Cardiac septum (tissue), 1 donor: ENCODE data around the genes ATP8B4 and USP8.

DNA sequence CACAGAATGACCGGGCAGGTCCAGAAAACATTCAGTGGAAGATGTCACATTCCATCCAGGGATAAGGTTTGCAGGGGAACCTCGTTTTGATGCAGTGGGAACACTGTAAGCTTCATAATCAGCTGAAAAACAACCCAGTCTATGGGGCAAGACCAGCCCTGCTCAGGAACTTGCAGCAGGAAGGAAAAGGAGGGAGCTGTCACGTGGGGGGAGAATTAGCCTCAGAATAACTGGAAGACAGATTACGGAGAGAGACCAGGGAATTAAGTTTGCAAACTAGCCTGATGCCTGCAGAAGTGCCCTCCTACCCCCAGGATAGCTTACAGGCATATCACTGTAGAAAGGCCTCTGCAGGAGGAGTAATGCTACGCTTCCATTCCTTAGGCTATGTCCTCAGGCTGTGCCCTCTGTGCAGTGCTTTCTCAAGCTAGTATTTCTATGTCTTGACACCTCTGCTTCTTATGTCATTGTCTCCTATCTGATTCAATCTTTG is 43.8 kb upstream of the SEMA6D start:
- PRO-cap, result unidirectional peak, minus-strand start at position 124 of the sequence

- PRO-cap, result no peak
Measured at GRCh38 chr15:48400006-48400235, 68.7 kb downstream of the DUT start.

- PRO-cap, result no peak
Measured at GRCh38 chr15:48434269-48435070, 103.2 kb downstream of the DUT start.

- PRO-cap, result no peak
Measured at GRCh38 chr15:48515167-48515653, 130.3 kb downstream of the FBN1 start.

DNA sequence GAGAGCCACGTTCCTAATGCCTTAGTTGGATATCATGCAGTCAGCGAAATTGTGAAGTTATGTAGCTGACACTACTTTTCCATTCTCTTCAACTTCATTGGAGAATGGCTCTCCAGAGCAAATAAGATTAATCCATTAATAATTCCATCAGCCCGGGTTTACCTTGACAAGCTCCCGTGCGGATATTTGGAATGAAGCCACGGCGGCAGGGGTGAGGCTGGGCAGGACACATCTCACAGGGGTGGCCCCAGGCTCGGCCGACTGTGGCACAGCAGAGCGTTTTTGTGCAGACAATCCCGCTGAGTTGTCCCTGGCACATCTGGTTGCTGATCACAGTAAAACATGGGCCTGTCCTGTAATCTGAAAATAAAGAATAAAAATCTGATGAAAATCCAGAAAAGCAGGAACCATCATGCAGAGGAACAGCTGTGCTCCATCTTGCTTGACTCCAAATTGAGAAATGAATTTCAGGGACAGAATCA is 108.0 kb downstream of the FBN1 start:
- PRO-cap, result no peak

DNA sequence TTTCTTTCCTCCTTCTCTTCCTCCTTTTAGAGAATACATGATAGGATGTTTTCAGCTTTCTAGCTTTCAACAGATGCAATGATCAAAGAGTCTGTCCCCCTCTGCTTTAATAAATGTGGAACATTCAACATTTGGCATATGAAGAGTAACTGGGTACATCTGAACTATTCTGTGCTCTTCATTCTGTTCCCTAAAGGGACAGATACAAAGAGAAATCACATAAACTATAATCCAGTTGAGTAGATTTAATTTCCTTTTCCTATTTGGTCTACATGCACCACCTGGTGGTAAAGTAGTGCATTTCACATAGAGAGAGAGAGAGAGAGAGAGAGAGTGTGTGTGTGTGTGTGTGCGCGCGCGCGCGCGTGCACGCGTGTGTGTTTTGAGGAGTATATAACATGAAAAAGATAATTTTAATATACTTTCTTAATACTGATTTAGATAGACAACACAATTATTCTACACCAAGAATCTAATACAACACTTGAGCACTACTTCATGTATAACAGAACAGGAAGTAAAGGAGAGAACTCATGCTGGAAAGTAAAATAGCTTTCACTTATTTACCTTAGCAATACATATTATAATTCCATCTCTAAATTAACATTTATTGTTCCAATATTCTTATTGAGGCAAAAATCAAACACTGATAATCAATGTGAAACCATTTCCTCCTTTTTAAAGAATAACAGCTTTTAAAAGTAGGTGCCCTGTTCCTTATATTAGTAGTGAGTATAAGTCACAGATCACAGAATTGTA is 1.1 kb upstream of the FGF7 start:
- PRO-cap, result no peak

DNA sequence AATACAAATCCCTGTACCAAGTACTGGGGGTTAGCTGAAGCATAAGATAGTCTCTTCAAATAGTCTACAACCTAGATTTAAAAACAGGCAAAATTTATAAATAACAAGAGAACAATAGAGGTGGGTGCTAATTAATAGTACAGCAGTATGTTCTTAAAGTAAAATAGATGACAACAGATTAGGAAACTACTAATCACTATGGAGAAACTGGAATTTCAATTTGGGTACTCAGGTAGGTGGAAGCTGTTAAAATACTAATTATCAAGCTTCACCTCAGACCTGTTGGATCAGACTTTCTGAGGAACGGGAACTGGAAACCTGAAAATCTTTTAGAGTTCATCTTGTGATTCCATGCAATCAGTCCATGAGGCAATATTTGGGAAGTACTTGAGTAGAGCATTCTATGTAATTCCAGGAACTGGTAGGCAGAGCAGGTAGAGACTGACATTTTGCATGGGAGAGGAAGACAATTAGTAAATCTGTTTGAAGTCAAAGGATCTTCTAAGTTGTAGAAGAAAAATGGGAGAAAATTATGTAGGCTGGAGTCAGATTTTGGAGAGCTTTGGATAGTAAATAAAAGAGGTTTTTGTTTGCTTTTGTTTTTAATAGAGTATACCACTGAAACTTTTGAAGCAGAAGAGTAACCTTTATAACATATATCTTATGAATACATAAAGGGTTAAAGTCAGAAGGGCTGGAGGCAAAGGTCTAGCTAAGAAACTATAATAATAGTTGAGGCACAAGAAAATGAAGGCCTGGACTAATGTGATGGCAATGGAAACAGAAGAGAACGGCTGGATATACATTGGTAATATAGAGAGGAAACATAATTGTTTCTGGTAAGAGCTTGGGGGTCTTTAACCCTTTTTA is 43.1 kb downstream of the FGF7 start:
- PRO-cap, result no peak

DNA sequence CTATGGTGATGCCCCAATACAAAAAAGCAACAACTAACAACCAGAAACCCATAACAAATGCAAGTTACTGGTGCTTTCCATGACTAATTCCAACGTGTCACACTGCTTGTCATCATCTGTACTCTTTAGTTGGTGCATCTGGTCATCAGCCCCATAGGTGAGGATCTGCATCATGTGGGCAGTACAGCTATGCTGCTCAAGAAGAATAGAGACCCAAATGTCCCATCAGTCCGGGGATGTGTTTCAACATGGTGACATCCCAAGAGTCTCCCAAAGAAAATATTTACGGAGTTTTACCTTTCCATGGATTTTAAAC is 52.8 kb downstream of the ATP8B4 start:
- PRO-cap, result no peak

- PRO-cap, result unidirectional peak, plus-strand start at chr15:50119417
Measured at GRCh38 chr15:50118990-50119913, at the start of gene ATP8B4. Gene ATP8B4, minus strand, starts transcription at chr15:50119233.

GRCh38 chr15:50210374-50211061 is 28.5 kb downstream of the SLC27A2 start:
- PRO-cap, result no peak

DNA sequence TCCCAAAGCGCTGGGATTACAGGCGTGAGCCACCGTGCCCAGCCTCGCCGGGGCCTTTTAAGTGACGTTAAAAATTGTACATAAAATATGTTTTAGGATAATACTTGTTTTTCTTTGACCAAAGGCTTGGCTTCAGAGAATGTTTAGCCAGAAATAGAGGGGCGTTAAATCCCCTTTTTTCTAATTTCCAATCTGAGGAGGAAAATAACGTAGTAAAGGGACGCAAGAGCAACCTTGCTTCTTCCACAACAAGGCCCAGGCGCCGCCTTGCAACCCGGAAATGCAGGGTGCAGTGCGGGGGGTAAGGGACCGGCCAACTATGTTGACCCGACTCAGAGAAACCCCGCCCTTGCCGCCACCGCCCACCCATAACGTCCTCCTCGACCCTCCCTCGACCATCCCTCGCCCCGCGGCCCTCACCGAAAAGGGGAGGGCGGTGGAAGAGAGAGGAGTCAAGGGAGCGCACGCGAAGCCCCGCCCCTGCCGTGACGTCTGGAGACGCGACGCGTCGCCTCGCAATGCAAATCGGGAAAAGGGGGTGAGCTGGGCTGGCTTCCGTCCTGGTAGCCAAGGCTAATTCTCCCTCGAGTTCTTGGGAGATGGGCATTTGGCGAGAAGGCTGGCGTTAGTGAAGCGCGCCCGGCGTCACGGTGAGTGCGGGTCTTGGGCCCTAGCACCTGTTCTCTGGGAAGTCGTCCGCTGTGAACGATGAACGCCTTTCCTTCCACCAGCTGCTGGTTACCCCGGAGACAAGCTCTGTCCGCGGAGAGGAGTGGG is at the start of gene USP8:
Gene USP8 (plus strand): TSS at position 541 of the 777 bp plus-strand sequence.
- PRO-cap, result bidirectional peak, plus-strand start at position 523 of the sequence, minus-strand start at position 494 of the sequence

GRCh38 chr15:50536969-50537526 is 9.4 kb downstream of the USP50 start:
- PRO-cap, result no peak

DNA sequence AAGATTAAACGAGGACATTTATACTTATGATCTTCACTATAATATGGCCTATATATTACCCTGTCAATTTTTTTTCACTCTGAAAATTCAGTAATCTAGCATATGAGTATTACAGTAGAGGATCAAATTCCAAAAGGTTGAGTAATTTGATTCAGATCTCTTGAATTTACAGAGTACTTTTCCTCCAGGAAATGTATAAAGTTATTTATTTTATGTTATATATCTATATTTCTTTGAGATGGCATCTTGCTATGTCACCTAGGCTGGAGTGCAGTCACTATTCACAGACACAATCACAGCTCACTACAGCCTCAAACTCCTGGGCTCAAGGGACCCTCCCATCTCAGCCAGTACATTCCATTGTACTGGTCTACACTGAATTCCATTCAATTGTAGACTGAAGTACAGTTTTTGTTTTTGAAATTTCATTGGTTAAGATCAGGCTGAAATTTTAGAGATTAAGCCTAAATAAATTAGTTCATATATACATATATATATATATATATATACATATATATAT is 16.3 kb upstream of the TRPM7 start:
- PRO-cap, result no peak

GRCh38 chr15:50877004-50877528 is 31.4 kb upstream of the AP4E1 start:
- PRO-cap, result no peak

DNA sequence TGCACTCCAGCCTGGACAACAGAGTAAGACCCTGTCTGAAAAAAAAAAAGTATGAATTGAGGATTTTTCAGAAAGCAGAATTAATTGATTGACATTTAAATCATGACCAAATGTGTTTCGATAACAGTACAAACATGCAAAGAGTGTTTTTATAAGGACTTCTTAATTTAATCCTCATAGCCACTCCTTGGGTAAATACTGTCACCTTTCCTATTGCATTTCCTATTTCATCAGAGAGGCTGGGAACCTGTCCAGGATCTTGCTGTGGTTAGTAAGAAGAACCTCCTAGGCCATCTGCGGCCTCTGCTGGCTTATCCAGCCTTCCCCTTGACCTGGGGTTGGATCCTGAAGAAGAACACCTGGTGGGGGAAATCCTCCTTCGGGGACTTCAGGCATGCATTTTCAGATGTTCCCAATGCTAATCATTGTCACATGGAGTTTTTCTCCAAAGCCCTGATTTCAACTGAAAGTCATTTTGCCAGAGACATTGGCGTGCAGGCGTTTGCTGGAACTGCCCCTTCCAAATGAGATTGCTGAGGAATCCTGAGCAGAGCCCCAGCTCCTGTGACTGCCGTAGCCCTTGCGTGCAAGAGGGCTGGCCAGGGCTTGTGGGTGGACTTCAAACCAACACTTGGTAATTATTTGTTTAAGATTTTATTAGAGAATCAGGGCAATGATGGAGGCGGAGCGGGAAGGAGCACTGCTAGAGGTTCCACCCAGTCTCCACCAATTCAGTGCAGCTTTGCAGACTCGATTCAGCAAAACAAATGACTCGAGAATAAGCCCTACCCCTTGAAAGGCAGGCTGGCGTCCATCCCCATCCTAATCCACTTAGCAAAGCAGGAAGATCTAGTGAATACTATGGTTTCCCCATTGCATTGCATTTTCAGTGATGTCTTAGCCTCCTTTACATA is 25.6 kb downstream of the GLDN start:
- PRO-cap, result no peak

DNA sequence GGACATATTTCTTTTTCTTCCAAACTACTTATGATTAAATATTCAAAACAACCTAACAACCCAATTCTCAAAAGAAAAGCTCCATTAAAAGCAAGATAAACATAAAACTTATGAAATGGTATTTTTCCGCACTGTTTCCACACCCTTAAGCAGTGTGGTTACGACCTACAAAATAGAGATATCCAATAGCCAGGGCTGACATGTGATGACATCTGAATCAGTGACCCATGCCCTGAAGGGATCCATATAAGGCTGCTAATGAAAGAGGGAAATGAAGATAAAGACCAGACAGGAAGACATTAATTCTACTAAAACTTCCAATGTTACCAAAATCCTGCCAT is 45.5 kb downstream of the DMXL2 start:
- PRO-cap, result unidirectional peak, plus-strand start at position 274 of the sequence

DNA sequence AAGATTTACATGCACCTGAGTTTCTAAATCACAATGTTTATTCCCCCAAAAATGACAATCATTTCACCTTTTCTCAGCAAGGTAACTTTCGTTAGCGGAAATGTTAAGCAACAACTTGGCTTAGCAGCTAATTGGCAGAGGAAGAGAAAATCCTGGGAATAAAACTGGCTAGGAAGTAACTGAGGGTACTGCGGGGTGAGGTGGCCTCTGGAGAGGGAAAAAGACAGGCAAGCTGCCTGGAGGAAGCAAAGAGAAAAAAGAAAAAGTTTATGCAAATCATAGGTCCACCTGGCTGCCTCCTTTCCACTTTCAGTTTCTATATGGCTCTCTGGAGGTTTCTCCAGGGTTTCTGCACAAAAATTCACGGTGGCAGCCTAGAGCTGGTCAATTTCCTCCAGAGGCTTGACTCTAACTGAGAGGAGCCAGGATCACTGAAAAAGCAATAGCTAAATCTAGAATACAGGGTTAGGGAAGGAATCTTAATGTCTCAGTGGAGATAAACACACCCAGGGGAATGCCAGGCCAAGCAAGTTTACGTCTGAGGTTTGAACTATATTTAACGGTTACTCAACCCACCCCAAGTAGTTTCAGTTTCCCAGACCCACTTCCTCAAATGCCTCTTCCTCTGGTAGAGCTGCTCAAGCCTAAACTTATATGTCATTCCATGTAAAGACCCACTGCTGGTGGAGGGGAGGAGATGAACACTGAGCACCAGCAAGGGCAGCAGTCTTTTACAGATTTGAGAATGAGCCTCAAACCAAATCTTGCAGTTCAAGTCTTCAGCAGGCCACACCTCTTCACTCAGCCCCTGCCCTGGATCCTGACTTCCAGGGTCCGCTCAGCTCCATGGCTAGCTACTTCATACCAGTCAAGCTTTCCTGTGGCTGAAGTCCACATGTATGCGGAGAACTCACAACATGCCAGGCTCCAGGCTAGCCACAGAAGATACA is 5.8 kb downstream of the LYSMD2 start:
- PRO-cap, result no peak

- PRO-cap, result no peak
Measured at GRCh38 chr15:51837793-51838174, 8.3 kb downstream of the TMOD3 start.

DNA sequence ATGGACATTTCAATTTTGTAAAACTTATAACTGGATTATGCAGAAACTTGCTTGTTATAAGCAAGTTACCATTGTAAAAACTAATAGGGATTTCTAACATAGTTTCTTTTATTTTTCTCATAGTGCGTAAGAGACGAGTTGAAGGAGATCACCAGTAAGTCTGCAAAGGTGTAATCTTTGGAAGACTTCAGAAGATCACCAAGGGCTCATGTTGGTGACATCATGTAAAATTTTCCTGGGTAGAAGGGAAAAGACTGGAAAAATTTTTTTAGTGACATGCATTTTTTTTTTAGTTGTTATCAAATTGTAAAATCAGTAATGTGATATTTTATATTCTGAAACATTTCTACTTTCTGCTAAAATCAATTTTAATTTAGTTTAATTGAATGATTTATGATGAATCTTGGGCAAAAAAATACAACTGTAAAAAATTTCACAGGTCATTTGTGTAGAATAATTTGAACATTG is 62.9 kb downstream of the LEO1 start:
- PRO-cap, result no peak

- PRO-cap, result no peak
Measured at GRCh38 chr15:52228729-52229360, 37.7 kb upstream of the GNB5 start.